ENCODE data around the genes FAM151B and ATG10.

DNA sequence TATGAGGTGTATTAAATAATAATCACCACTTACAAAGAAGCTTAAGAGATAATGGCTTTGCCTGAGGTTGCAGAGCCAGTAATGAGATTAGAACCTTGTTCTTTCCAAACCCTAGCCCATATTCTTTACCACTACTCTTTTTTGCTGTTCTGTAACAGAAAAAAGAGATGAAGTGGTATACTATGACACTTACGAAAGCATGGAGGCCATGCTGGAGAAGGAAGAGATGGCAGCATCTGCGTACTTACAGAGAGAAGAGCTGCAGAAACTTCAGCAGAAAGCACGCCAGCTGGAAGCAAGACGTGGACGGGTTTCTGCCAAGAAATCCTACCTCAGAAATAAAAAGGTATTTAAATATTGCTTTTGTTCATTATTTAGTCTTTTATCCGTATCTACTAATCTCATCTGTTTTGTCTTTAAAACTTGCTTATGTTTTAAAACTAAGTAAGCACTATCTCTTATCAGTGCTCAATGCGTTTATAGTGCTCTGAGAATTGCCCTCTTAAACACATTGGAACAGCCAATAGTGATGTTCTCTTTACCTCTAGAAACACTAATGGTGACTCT is 64.7 kb downstream of the JMY start:
- CAGE, long polyA plus RNA = no peak
- RRBS = no CpG with 5 or more reads among the region's 7 CpGs

GRCh38 chr5:79630841-79631992 is 19.0 kb downstream of the TENT2 start:
- CAGE, long polyA plus RNA = no peak
- RRBS = no CpG with 5 or more reads among the region's 6 CpGs

GRCh38 chr5:79675064-79675943 is 14.3 kb upstream of the CMYA5 start:
- CAGE, long polyA plus RNA = no peak
- RRBS = no CpG with 5 or more reads among the region's 3 CpGs

DNA sequence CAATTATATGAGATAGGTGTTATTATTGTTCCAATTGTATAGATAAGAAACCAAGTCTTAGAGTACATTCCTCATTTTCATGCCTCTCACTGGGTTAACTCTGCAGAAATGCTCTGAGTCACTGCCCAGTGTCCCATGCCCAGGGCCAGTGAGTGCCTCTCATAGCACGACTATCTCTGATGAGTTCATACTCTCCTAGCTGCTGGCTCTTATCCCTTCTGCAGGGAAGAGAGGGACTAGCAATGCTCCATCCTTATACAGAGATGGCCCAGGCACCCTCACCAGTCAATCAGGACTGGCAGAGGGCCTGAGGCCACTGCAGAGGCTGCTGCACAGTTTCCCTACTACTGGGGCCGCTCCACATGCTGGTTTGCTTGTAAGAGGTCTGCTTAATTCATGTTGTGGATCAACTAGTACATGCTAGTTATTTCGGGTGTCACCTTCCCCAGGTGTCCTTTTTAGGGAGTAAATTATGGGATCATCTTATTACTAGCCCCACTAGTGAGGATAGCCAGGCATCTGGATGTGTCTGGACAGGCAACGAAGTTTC is 54.7 kb downstream of the CMYA5 start:
- CAGE, long polyA plus RNA = no peak
- RRBS = no CpG with 5 or more reads among the region's 4 CpGs

DNA sequence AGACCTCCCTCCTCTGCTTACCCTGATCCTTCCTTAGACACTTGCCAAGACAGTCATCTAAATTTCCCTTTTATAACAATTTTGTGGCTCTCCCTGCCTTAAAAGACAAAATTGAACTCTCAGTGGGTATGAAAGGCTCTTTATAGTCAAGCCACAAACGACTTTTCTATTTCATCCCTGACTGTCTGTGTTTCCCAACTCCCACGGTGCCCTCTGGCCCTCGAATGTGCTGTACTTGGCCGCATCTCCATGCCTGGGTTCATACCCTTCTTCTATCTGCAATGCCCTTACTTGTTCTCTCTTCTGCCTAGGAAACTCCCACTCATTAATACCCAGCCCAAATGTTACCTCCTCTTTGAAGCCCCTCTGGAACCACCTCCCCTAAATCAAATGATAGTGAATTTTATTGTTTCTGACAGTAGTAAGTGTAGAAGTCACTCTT is 61.5 kb downstream of the CMYA5 start:
- CAGE, long polyA plus RNA = no peak
- RRBS = no CpG with 5 or more reads among the region's 4 CpGs

DNA sequence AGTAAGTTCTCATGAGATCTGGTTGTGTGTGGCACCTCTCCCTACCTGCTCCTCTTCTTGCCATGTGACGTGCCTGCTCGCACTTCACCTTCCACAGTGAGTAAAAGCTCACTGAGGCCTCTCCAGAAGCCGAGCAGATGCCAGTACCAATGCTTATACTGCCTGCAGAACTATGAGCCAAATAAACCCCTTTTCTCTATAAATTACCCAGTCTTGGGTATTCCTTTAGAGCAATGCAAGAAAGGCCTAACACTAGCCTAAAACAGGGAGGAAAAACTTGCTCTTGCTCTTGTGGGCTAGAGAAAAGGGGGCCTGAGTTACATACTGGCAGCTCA is 97.9 kb downstream of the THBS4 start:
- CAGE, long polyA plus RNA = no peak
- RRBS = no CpG with 5 or more reads among the region's 3 CpGs

- CAGE, long polyA plus RNA = no peak
- RRBS = no CpG with 5 or more reads among the region's 2 CpGs
Measured at GRCh38 chr5:80139465-80139940, 104.4 kb downstream of the THBS4 start.

- CAGE, long polyA plus RNA = no peak
- RRBS = 12% methylated on average over 5 of the region's 14 CpGs
Measured at GRCh38 chr5:80140896-80141680, 105.9 kb downstream of the THBS4 start.

DNA sequence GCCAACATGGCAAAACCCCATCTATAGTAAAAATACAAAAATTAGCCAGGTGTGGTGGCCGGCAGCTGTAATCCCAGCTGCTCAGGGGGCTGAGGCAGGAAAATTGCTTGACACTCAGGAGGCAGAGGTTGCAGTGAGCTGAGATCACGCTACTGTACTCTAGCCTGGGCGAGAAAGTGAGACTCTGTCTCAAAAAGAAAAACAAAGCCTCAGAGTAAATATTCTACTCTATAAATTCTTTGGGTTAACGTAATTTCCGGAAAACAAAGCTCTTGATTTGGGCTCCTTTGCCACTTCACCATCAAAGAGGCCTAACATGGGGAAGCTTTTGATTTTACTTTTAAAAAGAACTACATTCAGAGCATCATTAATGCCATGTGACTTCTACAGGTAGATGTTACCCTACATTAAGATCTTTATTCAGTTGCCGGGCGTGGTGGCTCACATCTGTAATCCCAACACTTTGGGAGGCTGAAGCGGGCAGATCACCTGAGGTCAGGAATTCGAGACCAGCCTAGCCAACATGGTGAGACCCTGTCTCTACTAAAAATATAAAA is 103.0 kb downstream of the SERINC5 start:
- CAGE, long polyA plus RNA = no peak
- RRBS = no CpG with 5 or more reads among the region's 9 CpGs

DNA sequence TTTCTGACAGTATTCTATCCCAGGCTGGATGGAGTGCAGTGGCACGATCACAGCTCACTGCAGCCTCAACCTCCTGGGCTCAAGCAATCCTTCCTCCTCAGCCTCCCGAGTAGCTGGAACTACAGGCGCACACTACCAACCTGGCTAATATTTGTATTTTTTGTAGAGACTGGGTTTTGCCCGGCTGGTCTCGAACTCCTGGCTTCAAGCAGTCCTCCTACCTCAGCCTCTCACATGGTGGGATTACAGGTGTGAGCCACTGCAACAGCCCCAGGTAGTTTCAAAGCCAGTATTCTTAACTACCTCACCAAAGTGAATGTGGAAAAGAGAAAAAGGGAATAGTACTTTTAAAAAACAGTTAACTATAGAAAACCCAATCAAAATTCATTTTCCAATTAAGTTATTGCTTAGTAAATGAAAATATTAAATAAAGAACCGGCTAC is 25.0 kb downstream of the SERINC5 start:
- CAGE, long polyA plus RNA = no peak
- RRBS = no CpG with 5 or more reads among the region's 6 CpGs

DNA sequence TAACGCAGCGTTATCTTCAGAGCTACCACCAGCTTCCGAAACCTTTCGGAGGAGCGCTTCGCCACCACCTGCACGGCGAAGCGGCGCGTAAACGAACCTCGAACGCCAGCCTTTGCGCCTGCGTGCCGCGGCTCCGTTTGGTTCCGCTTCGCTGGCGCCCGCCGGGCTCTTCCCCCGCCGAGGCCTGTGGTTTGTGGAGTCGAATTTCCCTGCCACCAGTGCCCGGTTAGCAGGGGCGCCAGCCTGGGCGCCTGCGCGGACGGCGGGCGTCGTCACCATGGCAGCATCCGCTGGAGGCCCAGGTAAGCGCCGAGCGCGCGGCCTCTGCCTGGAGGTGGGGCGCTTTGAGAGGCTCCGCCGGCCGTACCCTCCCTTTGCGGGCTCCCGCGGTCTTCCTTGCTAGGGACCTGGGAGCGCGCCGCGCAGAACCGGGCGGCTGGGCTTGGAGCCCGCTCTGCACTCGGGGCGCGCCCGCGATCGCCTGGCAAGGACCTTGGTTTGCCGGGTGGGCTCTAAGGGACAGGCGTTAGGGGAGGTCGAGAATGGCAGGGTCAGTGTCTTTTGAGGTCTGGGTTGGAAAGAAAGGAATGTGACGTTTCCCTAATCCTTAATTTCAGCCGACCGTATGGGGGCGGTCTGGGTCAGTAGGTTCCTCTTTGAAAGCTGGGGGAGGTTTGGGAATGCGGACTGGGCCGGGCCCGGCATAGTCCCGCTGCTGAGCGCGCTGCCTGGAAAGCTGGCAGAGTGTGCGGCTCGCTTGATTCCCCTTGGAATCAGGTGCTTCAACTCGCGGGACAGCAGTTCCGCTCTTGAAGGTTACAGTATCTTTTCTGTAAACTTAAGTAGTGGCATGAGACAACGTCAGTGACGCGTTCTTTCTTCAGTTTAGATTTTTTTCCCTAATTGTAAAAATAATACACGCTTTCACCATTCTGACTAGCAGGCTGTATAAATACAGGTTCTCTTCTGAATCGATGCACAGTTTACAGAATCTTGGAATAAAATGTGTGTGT is at the start of gene FAM151B:
TSS of gene FAM151B (plus strand) at position 254 of the 1,013 bp plus-strand sequence.
- CAGE, long polyA plus RNA = no peak
- RRBS = 1% methylated on average over 23 of the region's 85 CpGs

- CAGE, long polyA plus RNA = no peak
- RRBS = no CpG with 5 or more reads among the region's 6 CpGs
Measured at GRCh38 chr5:80655433-80655849, 658 bp upstream of the DHFR start.

GRCh38 chr5:80967848-80968397 is 7.8 kb downstream of the RASGRF2 start:
- CAGE, long polyA plus RNA = no peak
- RRBS = no CpG with 5 or more reads among the region's 1 CpG

- CAGE, long polyA plus RNA = no peak
- RRBS = no CpG with 5 or more reads among the region's 26 CpGs
Measured at GRCh38 chr5:81254796-81255538, 21.8 kb downstream of the CKMT2 start.

DNA sequence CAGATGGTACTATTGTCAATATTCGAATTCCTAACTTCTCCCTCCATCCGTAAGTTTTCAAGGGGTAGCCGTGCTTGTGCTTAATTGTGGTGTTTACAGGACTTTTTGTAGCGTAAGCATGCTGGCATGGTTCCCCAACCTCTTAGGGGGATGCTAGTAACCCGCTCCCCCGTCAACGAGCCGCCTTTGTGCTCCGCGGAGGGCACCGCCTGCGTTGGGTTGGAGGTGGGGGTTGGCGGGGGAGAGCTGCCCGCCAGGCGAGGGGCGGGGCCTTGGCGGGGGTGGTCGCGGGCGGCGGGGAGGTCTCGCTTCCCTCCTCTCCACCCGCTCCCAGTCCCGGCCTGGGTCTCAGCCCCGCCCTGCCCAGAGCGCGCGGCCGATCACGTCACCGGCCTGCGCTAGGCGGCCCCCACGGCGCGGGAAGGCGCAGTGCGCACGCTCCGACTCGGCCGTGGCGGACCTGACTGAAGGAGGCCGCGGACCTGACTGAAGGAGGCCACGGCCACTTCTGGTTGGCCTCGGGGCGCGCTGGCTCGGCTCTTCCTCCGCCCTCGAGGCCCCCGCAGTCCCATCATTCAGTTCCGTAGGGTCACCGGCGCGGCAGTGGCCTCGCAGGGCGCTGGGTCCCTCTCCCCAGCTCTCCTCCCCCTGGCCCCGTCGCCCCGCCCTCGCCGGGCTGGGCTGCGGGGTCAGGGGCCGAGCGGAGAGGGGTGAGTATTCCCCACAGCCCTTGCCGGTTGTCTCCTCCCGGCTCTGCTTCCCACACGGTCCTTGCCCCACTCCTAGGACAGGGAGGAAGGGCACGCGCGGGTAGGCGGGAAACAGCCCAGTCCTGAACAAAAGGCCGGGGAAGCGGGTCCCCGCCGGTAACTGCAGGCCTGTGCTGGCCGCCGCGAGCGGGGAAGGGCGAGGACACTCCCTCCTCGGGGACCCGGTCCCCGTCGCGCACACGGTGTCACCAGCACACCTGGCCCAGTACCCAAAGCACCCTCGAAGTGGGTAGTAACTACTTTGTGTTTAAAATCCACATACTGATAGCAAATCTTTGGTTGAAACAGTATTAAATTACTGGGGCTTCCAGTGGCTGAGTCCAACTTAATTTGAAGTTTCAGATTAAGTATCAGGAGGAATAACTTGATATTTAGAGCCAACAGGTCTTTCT is at the start of gene ATG10:
TSS of gene ATG10 (plus strand) at position 427 of the 1,162 bp plus-strand sequence.
- CAGE, long polyA plus RNA = start-site peak on the plus strand centred at position 680 of the sequence, 30 bp wide, 80 and 93 reads in 2 replicates
- RRBS = 2% methylated on average over 34 of the region's 90 CpGs

GRCh38 chr5:82204628-82205748 is 73.2 kb downstream of the RPS23 start:
- CAGE, long polyA plus RNA = no peak
- RRBS = no CpG with 5 or more reads among the region's 5 CpGs

GRCh38 chr5:82272775-82273440 is 5.2 kb downstream of the RPS23 start:
- CAGE, long polyA plus RNA = no peak
- RRBS = no CpG with 5 or more reads among the region's 19 CpGs

GRCh38 chr5:82396663-82397311 is 118.6 kb upstream of the RPS23 start:
- CAGE, long polyA plus RNA = no peak
- RRBS = no CpG with 5 or more reads among the region's 9 CpGs

GRCh38 chr5:83027085-83027813 is 49.9 kb downstream of the TMEM167A start:
- CAGE, long polyA plus RNA = no peak
- RRBS = no CpG with 5 or more reads among the region's 4 CpGs

DNA sequence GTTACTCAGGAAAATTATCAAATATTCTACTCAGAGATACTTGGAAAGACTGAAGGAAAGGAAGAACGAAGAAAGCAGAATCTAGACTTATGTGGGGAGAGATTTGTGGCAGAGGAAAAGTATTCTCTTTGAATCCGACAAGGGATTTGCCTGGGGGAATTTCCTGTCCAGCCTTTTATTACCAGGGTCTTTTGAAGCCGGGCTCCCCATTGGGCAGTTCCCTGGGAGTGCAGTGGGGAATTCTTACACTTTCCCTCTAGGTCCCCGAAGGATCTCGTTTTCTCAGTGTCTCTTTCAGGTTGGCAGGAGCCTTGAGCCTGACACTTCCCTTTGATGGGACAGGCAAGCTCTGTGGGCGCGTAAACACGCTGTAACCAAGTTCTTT is 685 bp upstream of the VCAN start:
- CAGE, long polyA plus RNA = no peak
- RRBS = no CpG with 5 or more reads among the region's 8 CpGs

Measured in BJ (cell line).